WTC11 (cell line): ENCODE measurements around a stretch of chr6.

GRCh38 chr6:135182628-135183374 lies 1.7 kb downstream of the MYB start:
- PRO-cap = no peak

DNA sequence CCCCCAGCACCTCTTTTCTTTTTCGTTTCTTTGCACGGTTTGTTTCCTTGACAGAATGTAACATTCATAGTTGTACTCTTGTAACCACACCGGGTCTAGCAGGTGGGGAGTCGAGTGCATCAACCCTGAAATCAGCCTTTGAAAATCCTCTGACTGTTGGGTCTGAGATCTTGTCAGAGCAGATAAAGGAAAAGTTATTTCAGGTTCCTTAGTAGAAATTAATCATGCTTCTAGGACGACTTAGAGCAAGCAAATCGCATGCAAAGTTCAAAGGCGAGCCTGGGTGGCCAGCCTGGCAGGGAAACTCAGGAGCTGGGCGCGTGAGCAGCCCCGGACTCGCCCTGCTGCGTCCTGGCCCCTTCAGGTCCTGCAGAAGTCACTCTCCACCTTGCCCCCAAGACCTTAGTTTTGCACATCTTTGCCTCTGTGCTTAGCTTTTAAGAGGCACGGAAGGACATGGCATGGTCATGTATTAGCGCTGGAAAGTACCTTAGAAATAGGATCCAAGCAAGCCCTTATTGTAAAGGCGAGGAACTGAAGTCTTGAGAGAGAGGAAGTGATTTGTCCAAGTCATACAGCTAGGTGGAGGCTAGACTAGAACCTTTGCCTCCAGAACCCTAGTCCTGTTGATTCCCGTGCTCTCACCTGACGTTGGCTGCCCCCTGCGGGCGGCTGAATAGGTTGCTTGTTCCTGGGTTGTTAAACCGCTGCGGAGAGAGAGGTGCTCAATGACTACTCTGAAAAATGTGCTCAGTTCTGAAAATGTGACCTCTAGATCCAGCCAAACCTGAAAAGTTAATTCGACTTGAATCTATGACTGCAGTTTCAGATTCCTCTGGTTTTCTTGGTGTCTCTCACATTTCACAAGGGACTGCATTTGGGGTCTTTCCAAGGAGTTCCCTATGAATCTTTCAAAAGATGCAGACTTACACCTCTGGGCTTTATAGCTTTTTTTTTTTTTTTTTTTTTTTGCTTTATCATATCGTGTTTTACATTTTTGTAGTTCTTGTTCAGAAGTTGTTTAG lies 2.6 kb downstream of the MYB start:
- PRO-cap = no peak

DNA sequence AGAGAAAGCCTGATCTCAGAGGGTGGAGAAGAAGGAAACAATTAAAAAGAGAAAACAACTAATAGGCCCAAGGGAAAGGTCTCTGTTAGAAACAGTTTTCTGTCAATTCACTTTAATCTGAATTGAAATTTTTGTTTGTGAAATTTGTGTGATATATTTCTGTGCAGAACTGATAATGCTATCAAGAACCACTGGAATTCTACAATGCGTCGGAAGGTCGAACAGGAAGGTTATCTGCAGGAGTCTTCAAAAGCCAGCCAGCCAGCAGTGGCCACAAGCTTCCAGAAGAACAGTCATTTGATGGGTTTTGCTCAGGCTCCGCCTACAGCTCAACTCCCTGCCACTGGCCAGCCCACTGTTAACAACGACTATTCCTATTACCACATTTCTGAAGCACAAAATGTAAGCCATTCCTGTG lies 11.1 kb downstream of the MYB start:
- PRO-cap = no peak

DNA sequence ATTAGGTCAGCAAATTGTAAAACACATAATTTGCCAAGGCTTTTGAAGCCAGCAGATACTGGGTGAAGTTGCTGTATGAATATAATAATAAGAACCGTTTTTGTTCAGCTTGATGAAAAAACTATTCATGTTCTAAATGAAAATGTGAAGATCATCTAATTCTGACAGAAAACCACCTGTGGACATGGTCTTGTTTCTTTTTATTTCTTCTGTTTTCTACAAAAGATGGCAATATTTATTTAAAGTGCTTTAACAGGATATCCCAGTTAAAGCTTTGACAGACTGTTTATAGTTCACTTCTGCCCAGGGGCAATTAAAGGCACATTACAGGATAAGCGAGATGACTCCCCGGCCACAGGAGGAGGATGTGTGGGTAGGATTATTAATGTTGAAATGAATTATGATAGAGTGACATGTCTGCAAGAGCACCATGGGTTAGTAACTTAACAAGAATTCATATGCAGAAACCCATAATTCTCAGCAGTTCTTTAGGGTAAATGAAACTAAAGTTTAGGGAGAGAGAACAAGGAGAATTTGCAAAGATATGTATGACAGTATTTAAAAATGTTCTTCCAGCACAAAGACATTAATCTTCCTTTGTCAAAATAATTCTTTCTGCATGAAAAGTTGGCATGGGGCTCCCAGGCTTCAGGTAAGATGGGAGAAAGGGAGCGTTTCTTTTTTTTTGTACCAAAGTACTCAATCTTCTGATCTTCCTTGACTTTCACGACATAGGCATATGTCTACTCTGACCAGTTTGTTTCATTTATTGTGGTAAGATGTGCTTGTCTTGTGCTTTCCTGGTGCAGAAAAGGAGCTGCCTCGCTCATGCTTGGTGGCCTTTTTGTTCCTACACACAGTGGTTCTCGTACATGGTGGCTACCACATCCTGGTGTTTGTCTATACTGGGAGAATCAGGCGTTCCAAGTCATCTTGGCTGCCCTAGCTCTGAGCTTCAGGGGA lies 31.4 kb downstream of the MYB start:
- PRO-cap = no peak

- PRO-cap = no peak
These were observed 34.9 kb downstream of the MYB start for GRCh38 chr6:135215814-135216550.

DNA sequence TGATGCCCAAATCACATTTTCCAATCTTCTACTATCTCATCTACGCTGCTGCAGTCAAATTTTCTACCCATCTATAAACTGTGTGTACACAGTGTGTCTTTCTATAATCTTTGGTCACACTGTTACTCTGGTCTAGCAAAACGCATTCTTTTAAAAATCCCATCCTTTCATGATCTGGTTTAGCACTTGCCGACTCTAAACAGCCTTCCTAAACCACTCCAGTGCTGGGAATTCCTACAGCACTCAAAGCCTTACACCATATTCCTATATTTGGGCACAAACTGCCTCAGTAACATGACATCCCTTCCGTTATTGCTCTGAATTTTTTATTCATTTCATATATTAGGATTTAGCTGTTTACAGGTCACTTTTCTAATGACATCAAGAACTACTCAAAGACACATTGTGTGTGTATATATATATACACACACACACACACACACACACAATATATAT lies 145.2 kb downstream of the AHI1 start:
- PRO-cap = no peak

GRCh38 chr6:136050909-136051446 lies 199.1 kb downstream of the MTFR2 start:
- PRO-cap = no peak

DNA sequence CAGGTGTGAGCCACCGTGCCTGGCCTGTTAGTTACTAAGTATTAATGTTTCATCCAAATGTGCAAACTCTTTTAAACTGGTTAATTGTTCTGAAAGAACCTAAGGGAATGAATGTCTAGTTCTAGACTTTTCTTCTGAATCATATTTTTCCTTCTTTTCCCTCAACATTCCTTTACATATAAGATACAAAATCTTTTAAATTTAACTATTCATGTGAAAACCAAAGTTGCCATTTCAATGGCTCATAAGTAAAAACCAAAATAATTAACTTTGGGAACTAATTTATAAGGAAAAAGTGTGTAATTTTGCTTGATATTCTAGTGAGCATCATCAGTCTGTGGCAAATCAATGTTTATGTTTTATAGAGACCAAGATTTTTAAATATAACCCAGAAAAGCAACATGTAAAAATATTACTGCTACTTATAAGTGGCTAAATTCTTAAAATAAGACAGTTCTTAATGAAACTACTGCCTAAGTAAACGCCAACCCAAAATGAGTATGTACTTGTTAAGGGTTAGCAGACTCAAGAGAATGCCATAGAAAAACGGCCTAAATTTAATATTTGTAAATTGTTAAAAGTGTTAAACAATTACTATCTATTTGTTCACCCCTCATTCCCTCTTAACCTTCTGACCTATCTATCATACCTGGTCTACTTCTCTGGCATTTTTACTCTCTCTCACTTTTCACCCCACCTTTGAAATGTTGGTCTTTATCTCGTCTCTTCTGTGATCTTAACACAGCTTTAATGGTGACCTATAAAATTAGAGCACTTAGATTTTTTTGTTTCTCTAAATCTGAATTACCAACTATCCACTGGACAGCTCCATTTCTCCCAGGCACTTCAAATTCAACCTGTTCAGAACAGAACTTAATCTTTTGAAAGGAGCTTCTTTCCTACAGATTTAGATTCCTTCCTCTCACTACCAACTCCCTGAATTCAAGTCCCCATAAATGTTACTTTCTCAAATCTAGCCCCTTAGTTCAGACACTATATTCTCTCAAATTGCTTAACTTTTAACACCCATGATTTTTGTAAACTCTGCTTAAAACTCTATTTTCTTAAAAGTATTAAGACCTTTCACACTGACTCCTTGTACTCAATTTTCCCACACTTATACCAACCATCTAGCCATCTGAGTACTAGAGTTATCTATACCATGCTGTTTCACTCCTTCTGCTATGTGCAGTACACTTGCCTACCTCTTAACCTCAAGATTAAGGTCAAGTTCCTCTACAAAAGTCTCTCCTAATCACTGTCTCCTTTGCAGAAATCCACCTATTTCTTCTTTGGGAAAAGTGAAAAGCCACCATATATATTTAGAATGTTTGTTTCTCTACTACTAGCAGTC lies 14.8 kb upstream of the MTFR2 start:
- PRO-cap = no peak

GRCh38 chr6:136276012-136276970 lies 13.4 kb downstream of the BCLAF1 start:
- PRO-cap = no peak

DNA sequence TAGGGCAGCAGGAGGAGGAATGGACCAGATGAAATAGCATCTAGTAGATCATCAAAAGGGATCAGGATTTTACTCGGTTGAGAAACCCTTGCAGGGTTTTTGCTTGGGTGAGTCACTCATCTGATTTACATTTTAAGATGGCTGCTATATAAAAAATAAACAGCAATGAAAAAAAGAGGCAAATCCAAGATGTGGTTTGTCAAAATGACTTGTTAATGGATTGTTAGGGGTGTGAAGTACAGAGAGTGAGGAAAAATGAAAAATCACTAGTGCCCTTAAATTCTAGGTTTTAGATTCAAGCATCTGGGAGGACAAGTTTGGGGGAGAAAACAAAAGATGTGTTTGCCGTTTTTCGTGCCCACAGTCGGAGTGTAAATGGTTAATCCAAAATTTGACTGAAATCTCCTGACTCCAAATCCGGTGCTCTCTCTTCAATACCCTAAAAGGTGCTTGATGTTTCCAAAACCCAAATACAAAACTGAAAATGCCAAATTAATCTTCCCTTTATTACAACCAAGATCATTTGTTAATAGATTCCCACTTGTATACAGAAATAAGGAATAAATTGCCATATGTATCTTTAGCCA lies 4.5 kb downstream of the BCLAF1 start:
- PRO-cap = no peak

DNA sequence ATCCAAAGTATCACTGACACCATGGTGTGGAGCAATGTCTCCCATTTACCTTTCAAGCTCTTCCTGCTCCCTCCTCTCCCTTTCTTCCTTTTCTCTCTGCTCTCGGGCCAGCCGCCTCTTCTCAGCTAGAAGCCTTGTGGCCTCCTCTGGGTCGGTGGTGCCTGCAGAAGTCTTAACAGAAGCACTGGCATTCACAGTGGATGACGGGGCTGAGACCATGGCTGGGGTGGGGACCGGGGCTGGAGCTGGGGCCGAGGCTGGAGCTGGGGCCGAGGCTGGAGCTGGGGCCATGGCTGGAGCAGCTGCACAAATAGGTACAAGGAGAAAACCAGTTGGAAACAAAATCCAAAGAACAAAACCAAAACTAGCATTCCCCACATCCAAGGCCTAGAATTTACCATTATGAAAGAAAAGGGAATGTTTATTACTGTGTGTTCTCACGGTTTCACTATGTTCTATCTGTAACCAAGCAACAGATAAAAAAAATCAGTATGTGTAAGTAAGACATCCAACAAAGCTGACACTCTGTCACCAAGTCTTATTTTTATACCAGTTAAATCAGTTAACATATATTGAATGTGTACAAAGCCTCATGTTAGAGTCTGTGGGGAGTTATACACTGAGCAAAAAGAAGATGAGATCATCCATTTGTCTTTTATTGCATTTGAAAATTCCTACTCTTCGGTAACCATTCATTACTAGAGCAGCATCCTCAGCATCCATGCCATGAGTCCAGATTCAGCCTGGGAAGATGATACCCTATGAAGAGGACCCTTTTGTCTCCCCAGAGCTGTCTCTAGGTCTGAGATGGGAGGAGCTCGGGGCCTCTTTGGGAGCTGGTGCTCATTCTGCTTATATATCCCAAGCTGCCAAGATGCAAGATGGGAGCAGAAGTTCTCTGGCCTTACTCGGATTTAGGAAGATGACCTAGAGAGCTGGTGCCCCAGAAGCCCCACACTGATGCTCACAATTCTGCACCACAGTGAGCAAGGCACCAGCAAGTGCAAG lies 73.1 kb upstream of the BCLAF1 start:
- PRO-cap = no peak

DNA sequence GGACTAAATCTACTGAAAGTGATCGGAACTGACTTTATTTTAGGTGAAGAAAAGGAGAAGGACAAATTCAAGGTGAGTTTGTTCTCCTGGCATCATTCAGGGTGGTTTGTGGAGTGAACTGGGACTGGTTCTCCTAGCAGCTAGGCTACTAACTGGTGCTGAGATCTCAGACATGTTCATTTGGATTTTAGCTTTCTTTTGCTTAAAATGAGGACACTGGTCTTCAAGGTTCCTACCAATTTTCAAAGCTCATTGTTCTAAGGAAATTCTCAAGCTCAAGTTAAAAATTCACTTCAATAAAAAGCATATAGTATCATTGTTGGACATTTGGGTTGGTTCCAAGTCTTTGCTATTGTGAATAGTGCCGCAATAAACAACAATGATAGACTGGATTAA lies 101.1 kb upstream of the BCLAF1 start:
- PRO-cap = no peak

GRCh38 chr6:136402142-136402637 lies 112.5 kb upstream of the BCLAF1 start:
- PRO-cap = no peak

DNA sequence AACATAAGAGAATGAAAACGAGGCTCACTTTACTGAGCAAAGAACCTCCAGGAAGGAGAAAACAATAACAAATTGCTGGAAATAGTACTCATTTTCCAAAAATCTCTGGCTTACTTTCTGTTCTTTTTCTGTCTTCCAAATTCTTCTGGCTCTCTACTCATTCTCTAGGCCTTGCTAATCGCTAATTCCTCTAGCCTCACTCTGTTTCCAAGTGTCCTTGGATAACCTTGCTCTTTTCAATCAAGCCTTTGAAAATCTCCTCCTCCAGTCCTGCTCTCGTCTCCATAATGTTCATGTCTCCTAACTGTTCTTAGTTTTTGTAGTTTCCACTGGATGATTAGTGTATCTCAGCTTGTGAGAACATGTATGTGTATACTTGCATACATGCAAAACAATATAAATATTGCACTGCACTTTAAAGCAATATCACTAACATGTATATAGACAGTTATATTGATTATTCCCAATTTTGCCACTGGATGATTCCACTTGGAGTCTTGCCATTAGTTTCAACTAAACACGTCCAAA lies 96.2 kb upstream of the MAP7 start:
- PRO-cap = no peak

DNA sequence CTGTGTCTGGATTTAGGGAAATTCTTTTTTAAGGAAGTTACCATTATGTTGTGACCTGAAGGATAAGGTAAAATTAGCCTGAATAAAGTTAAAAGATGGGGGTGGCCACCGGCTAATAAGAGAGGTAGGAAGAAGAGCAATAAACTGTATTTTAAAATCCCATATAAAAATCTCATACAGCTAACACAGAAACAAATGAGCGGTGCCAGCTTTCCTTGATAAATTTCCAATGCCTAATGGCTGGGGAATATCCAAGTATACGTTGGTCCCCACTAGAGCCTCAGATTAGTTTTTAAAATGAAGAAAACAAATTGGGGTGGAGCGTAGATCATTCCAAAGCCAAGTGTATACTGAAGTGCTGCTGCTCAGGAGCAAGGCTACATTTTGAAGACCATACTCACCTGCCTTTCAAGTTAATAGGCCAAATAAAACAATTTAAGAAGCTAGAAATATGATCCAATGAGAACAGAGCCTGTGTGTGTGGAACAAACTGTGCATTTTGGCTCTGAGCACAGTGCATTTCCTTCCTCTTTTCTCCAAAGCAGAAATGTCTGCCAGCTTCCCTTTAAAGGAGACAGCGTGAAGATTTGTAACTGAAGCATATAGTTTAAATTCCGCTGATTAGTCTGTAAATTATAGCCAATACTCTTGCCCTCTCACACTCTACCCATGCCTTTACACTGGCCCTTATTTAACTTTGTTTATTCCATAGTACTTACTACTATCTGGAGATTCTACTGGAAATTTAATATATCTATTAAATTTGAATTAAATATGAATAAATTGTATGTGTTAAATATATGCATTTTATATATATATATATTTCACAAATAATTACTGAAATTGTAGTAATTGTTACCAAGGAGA lies 3.2 kb upstream of the IFNGR1 start:
- PRO-cap = no peak

- PRO-cap = no peak
These were observed 122.5 kb upstream of the IFNGR1 start for GRCh38 chr6:137341563-137342184.

DNA sequence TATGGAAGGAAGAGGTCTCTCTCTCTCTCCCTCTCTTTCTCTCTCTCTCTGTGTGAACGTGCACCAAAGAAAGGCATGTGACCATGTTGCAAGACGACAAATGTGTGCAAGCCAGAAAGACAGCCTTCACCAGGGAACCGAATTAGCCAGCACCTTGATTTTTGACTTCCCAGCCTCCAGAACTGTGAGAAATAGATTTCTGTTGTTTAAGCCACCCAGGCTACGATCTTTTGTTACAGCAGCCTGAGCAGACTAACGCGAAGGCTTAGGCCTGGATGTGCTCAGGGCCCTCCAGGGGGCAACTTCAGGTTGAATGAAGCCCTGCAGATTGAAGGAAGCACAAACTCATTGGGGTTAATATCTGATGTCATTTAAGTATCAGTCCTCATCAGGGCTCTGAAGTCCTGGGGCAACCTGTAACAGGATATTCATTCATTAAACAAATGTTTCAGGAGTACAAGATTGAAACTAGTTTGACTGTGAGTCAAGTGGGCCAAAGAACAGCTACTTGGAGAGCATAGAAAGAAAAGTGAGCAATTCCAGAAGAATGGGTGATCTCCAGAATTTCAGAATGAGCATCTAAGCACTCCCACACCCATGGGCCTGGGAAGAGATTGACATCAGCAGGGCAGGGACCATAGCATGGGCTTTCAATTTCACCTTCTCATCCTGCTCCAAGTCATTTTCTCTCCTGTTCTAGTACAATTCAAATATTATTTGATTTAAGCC lies 157.3 kb upstream of the TNFAIP3 start:
- PRO-cap = no peak

- PRO-cap = no peak
These were observed 17.8 kb upstream of the TNFAIP3 start for GRCh38 chr6:137849214-137849771.

GRCh38 chr6:137863296-137863703 lies 3.8 kb upstream of the TNFAIP3 start:
- PRO-cap = no peak

DNA sequence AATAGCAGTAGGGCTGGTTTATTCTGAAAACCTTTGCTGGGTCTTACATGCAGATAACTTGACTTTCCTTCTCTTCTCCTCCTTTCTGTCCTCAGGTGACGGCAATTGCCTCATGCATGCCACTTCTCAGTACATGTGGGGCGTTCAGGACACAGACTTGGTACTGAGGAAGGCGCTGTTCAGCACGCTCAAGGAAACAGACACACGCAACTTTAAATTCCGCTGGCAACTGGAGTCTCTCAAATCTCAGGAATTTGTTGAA lies 7.6 kb downstream of the TNFAIP3 start:
- PRO-cap = no peak